A673 (cell line): Measurements from ENCODE around the gene KRTAP5-6.

GRCh38 chr11:1585000-1585261, 152 bp downstream of the KRTAP5-1 start:
- PRO-cap, result no peak

DNA sequence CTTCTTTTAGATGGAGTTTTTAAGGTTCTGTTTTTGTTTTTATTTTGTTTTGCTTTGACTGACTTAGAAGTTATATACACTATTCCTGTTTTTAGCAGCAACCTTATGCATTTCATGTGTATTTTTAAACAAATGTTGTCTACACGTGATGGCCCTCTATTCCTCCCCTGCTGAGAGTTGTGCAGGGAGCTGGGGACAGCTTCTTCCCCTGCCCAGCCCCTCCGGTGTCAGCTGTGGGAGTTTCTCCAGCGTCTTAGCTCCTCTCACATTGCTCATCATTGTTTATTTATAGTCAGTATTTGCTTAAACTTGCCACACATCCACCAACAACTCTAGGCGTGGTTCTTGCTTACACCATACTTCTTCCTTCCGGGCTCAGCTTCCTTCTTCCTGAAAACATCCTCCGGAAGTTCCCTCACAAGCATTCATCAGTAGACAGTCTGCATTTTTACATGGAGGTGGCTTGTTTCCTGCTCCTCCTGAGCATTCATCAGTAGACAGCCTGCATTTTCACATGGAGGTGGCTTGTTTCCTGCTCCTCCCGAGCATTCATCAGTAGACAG, 4.1 kb upstream of the KRTAP5-1 start:
- PRO-cap, result no peak

GRCh38 chr11:1672005-1672385, 25.0 kb upstream of the KRTAP5-6 start:
- PRO-cap, result no peak

DNA sequence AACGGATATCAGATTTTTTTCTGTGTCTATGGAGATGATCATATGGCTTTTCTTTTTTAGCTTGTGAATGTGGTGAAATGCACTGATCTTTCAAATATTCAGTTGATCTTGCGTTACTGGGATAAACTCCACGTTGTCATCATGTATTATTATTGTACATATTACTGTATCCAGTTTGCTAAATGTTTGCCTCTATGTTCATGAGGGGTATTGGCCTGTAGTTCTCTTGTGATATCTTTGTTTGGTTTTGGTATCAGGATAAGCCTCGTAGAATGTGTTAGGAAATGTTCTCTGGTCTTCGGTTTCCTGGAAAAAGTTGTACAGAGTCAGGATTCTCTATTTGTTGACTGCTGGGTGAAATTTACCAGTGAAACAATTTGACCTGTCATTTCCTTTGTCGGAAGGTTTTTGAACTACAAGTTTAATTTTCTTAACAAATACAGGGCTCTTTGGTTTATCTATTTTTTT, 23.2 kb upstream of the KRTAP5-6 start:
- PRO-cap, result no peak

- PRO-cap, result no peak
These were observed 8.4 kb upstream of the KRTAP5-6 start for GRCh38 chr11:1688567-1689042.

GRCh38 chr11:1691101-1691728, 5.8 kb upstream of the KRTAP5-6 start:
- PRO-cap, result no peak

GRCh38 chr11:1696913-1697339, at the start of gene KRTAP5-6:
KRTAP5-6 (plus strand) TSS chr11:1697195.
- PRO-cap, result no peak

- PRO-cap, result no peak
These were observed 2.3 kb downstream of the IFITM10 start for GRCh38 chr11:1748056-1748580.

- PRO-cap, result no peak
These were observed 5.9 kb downstream of the CTSD start for GRCh38 chr11:1757601-1758507.

GRCh38 chr11:1770421-1771045, 6.8 kb upstream of the CTSD start:
- PRO-cap, result no peak

- PRO-cap, result no peak
These were observed 1.4 kb downstream of the TNNI2 start for GRCh38 chr11:1839758-1840936.

GRCh38 chr11:1861429-1861708, 8.5 kb downstream of the LSP1 start:
- PRO-cap, result no peak

- PRO-cap, result no peak
These were observed 19.1 kb downstream of the PRR33 start for GRCh38 chr11:1872591-1872913.

GRCh38 chr11:1896828-1897495, 5.3 kb upstream of the PRR33 start:
- PRO-cap, result no peak

- PRO-cap, result no peak
These were observed 6.0 kb downstream of the TNNT3 start for GRCh38 chr11:1925567-1925816.

DNA sequence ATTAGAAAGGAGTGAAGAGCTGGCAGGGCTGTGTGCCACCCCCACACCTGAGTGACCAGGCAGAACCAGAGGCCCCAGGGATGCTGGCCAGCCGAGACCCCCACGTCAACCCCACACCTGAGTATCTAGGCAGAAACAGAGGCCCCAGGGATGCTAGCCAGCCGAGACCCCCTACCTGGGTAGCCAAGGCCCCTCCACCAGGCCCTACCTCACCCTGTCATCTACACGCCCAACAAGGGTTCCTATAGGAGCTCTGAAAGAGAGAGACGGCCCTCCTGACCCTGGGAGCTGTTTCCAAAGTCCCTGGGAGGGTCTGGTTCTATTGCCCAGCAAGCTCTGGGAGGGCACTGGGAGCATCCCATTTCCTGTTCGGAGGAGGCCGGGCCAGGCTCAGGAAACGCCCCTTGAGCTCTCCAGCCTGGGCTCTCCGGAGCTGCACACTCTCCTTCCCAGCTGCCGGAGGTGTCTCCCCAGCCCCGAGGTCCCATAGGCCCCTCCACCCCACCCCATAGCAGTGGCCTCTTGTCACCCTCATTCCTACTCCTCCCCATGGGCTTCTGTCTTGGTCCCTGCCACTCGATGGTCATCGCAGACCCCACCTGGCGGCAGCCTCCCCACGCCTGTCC, 2.5 kb downstream of the TSPAN32 start:
- PRO-cap, result no peak

DNA sequence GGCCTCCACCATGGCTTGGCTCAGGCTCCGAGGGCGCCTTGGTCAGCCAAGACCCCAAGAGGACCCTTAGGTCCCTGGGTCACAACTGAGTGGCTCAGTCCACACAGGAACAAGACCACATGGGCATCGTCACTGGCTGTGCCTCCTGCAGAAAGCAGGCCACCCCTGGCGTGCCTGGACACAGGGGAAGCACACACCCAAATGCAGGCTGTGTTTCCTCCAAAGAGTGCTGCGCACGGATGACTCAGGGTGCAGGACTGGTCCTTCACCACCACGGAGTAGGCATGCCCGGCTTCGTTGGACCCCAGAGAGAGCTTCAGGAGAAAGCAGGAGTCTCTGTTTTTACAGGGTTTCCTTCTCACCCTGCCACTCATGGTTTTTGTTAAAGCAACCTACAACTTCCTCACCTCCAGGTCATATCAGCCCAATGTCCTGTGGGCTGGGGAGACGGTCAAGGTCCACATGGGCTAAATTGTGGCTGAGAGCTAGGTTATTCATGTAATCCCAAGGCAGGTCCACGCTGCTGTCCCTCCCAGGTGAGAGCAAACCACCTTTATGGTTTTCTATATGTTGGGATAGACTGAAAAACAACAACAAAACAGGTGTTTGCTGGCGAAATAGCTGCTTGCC, 19.3 kb downstream of the TSPAN32 start:
- PRO-cap, result no peak

- PRO-cap, result no peak
These were observed 1.5 kb downstream of the CD81 start for GRCh38 chr11:2378318-2379391.

GRCh38 chr11:2385648-2386232, 8.6 kb downstream of the CD81 start:
- PRO-cap, result no peak

DNA sequence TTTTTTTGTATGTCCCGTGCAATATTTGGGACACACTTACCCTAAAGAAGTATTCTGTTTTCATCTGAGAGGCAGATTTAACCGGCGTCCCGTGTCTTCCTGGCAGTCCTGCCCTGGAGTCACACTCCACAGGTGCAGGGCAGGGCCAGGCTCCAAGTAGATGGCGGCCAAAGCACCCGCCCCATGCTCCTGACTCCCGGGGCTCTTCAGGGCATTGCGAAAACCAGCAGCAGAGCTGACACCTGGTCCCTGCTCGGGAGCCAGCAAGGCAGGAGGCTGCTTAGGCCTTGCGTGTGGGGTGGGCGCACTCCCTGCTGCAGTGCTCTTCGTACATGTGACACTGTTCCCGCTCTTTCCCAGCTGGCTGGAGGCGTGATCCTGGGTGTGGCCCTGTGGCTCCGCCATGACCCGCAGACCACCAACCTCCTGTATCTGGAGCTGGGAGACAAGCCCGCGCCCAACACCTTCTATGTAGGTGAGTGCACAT, 10.5 kb upstream of the TSSC4 start:
- PRO-cap, result no peak